ENCODE measurements around the gene DHX37.

DNA sequence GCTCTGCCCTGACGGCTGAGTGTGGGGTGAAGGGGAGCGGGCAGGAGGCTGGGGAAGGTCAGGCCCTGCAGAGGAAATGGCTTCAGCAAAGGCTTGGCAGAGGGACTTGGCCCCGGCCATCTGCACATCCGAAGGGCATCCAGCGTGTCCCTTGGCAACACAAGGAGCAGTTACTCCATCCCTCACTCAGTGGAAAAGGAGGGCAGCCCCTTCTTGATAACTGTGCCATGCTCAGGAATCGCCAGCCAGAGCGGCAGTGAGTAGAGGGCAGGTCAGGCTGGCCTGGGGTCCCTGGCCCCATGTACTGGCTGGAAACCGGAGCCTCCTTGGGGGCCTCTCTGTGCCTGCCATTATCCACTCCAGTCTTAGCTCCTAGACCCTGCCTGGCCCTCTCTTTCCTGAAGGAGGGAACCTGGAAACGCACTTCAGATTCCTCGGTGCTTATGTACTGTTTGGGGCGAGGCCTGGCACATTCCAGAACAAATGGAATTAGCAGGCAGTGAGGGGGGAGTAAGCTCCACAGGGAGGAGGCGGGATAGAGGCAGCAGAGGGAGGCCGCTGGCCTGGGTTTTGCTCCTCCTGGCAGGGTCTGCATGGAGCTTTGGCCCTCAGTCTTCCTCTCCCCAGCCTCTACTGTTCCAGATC lies 133.6 kb upstream of the NCOR2 start:
- RRBS: no CpG with 5 or more reads among the region's 13 CpGs

DNA sequence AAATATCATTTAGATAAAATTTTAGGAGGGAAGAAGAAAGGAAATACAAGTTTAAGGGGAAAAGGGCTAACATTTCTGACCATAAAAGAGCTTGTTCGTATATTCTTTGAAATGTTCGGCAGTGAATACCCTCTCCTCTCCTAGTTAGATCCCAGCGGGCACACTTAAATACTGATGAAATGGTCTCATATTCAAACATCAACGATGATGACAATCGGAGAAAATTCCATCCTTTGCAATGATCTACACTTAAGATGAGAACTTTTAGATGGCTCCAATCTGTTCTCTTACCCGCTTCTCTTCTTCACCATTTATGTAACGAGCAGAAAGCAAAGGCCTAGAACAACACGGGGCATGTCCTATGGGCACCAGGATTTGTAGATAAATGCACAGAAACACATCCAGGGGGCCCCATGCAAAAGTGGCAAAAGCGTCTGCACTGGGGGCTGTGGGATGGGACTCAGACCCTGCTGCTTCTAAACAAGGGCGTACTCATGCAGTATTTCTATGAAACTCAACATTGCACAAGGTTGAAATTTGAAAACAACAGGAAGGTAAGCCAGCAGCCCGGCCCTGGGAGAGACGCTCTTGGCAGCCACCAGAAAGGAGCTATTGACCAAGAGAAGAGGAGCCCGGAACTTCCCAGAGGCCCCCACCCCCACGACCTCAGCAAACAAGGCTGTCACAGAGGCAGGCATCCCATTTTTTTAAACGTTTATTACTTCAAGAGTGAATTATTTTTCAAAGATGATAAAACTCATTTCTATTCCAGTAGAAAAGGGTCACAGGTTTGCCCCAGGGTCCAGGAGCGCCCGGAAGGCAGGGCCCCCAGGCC lies 86.5 kb downstream of the SCARB1 start:
- RRBS: 22% methylated on average over 3 of the region's 17 CpGs

DNA sequence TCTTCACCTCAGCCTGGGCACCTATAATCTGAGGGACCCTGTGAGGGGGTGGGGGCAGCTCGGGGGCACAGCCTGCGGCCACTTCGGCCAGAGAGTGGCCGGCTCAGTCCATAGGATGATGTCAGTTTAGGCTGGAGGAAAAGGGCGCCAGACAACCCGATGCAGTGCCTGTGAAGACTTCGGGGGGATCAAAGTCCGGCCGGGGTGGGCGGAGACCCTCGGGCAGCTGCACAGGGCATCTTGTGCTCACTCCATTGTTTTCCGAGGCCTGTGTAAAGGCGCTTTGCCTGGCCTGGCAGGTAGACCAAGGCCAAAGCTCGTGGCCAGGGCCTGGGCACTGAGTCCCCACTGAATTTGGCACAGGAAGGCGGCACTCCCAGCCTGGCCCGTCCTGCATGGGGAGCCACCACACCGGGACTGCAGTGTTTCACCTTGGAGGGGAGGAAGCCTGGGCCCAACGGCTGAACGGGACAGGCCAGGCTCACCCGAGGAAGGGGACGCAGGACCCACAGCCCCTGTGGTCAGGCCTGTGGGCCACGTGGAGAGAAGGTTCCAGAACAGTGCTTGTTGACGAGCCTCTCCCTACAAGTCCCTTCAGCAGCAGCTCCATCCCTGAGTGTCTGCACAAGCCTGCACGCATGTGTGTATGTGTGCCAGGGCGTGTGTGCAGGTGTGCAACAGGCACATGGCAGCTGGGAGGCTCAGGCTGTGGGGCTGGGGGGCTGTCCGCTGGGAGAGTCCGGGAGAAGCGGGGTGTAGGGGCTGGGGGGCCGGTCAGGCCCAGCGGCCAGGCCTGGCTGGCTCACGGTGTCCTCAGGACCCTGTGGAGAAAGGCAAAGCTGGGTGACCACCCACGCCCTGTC lies 85.7 kb downstream of the SCARB1 start:
- RRBS: 50% methylated on average over 2 of the region's 32 CpGs

DNA sequence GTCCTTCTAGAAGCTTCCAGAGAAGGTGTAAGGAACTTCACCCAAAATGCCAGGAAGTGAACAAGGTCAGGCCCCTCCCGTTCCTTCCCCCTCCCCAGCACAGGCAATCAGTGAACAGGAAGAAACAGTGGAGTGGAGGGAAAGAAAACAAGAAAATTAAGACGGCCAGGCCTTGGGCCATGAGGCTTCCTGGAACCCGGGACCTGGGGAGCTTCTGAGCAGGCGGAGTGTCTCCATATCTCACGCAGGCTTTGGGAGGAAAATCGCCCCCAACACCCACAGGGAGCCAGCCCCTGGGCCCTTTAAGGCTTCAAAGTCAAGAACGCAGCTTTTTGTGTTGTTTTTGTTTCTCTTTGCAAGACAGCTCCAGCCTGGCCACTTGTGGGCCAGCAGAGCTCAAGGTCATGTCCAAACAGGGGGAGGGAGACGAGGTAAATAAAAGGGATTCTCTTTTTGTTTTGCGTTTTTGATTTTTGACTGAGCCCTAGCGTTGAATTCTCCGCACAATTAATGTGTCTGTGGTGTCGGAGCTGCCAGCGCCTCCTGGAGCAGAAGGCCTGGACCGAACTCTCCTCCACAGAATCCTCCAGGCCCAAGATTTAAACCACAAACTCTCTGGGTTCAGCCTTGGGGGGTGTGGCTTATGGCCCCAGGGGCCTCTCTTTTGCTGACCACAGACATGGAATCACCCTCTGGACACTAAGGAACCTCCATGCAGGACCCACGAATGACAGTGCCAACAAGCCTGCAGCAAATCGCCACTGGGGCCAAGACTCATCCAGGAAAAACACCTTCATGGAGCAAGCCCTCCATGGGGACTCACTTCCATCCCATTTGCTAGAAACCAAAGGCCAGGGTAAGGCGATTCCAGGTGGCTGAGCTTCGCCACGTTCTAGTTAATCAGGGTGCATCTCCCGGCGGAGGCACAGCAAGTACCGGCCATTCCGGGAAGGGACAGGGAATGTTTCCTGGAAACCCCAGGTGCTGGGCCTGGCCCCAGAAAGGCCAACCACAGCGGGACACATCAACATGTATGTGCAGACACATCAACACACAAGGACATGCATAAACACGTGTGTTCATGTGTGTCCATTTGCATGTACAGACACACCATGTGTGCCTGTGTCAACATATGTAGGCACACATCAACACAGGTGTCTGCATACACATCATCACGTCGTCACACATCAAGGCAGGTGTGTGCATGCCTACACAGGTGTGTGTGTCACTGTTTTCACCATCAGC lies 8.1 kb downstream of the SCARB1 start:
- RRBS: no CpG with 5 or more reads among the region's 27 CpGs

- RRBS: no CpG with 5 or more reads among the region's 8 CpGs
Measured at GRCh38 chr12:124910460-124911395, 3.7 kb downstream of the UBC start.

GRCh38 chr12:124912349-124912471 lies 2.2 kb downstream of the UBC start:
- RRBS: no CpG with 5 or more reads among the region's 3 CpGs

DNA sequence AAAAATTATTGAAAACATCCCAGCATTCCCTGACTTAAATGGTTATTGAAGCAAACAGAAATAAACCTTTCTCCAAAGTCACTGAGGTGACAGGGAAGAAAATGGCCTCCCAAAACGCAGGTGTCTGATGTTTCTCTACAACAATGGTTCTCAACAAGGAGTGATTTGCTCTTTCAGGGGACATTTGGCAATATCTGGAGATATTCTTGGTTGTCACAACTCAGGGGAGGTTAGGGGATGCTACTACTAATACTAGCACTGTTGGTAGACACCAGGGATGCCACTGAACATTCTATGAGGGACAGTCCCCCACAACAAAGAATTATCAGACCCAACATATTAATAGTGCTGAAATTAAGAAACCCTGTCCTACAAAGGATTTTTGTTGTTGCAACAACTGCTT lies 2.3 kb upstream of the UBC start:
- RRBS: no CpG with 5 or more reads among the region's 1 CpG

DNA sequence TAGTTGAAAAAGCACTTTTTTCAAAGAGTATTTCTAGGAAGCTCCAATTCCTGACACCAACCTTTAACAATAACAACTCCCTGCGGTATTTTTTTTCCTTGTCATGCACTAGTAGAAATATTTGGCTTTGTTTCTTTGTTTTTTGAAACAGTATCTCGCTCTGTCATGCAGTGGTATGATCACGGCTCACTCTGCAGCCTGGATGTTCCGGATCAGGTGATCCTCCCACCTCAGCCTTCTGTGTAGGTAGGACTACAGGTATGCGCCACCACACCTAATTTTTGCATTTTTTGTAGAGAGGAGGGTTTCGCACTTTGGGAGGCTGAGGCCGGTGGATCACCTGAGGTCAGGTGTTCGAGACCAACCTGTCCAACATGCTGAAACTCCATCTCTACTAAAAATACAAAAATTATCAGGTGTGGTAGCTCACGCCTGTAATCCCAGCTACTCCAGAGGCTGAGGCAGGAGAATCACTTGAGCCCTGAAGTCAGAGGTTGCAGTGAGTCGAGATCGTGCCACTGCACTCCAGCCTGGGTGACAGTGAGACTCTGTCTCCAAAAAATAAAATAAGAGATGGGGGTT lies 3.9 kb upstream of the UBC start:
- RRBS: no CpG with 5 or more reads among the region's 11 CpGs

- RRBS: 2% methylated on average over 24 of the region's 37 CpGs
Measured at GRCh38 chr12:124988802-124989352, at the start of gene DHX37. Gene DHX37 (minus strand): TSS chr12:124989131.

GRCh38 chr12:125101082-125101511 lies 35.9 kb downstream of the AACS start:
- RRBS: no CpG with 5 or more reads among the region's 4 CpGs

- RRBS: no CpG with 5 or more reads among the region's 13 CpGs
Measured at GRCh38 chr12:125110585-125111313, 45.5 kb downstream of the AACS start.

DNA sequence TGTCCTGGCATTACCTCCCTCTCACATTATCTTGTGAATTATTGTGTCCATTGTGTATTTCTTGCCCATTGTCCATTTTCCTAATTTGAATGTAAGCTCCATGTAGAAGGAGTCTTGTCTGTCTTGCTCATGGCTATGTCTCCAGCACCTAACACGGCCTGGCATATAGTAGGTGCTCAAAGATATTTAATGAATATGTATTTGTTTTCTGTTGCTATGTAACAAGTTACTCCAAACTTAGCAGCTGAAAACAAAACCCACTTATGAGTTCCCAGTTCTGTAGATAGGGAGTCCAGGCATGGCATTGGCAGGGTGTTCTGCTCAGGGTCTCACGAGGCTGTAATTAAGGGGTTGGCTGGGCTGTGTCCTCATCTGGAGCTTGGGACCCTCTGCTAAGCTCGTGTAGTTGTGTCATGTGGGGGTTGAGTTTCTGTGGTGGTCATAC lies 15.0 kb upstream of the TMEM132B start:
- RRBS: no CpG with 5 or more reads among the region's 3 CpGs

- RRBS: no CpG with 5 or more reads among the region's 7 CpGs
Measured at GRCh38 chr12:125456191-125456664, 270.0 kb downstream of the TMEM132B start.

DNA sequence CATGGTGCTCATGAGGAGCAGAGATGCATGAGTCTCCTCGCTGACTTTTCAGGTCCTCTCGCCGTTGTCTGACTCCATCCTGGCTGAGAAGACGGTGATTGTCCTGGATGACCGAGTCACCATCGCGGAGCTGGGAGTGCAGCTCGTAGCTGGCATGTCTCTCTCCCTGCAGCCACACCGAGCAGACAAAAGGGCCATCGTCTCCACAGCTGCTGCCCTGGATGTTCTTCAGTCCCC lies 466.1 kb downstream of the TMEM132B start:
- RRBS: no CpG with 5 or more reads among the region's 10 CpGs

- RRBS: no CpG with 5 or more reads among the region's 2 CpGs
Measured at GRCh38 chr12:127316938-127317347, 950.0 kb upstream of the TMEM132C start.

DNA sequence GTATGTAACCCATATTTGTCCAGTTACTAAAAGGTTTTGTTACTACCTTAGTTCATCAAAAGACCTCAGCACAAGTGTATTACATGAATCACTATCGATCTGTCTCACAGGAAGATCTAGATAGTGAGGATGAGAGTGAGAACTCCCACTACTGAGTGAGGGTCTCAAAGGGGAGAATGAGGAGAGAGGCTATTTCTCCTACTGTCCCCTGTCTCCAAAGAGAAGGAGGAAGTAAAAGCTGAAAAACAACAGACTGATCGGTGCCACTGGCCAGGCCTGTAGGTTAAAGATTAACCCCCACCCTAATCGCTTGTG lies 778.1 kb upstream of the TMEM132C start:
- RRBS: no CpG with 5 or more reads among the region's 3 CpGs

GRCh38 chr12:128075871-128076188 lies 191.1 kb upstream of the TMEM132C start:
- RRBS: no CpG with 5 or more reads among the region's 3 CpGs

DNA sequence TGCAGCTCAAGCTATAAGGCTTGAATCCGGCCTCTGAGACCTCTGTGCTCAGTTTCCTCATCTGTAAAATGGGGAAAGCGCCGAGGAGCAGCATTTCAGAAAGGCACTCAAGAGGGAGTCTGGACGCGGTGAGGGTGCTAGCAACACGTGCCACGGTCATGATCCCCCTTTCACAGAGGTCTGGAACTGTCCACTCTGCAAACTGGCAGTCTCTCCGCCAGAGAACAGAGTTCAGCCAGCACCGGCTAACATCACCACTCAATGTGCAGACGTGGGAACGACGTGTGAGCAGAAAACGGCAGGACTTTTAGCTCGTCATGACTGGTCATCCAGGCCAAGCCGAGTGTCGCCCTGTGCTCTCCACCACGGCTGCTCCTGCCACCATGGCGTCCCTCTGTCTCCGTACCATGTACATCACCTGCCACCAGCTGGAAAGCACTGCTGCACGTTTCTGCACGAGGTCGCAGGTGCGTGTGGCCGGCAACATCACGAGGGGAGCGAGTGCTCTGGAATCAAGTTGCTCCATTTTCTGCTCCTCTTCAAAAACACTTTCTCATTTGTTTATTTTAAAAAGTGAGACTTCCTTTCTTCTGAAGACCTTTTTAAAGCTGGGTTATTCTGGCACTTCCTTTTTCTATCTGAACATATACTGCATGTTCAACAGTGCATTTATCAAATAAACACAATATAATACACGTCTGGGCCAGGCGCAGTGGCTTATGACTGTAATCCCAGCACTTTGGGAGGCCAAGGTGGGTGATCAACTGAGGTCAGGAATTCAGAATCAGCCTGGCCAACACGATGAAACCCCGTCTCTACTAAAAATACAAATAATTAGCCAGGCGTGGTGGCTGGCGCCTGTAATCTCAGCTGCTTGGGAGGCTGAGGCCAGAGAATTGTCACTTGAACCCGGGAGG lies 28.1 kb downstream of the SLC15A4 start:
- RRBS: 100% methylated on average over 1 of the region's 33 CpGs

DNA sequence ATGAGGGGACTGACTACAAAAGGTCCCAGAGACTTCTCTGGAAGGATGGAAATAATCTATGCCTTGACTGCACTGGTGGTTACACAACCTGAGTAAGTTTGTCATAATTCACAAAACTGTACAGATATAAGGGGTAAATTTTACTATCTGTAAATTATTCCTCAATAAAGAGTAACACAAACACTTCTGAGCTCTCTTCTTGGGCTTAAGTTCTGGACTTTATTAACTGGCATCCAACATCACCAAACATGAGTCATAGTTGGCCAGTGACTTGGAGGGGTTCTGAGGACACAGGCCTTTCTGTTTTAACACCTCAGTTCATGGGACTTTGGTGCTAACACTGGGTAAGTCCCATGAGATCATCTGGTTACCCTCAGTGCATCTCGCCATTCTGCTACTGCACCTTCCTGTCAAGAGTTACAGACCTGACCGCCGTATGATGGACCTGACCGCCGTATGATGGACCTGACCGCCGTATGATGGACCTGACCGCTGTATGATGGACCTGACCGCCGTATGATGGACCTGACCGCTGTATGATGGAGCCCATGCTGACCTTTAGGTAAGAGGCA lies 9.9 kb downstream of the SLC15A4 start:
- RRBS: no CpG with 5 or more reads among the region's 11 CpGs

- RRBS: no CpG with 5 or more reads among the region's 12 CpGs
Measured at GRCh38 chr12:128817524-128818507, 5.9 kb downstream of the SLC15A4 start.

All from brain (tissue), 1 donor.